Peripheral blood mononuclear cell (primary cell): ENCODE measurements around a stretch of chr9.

- PRO-cap, 8 experiments: no peak in any of the 8 experiments
These were observed 46.6 kb upstream of the MAMDC2 start for GRCh38 chr9:69996987-69997447.

DNA sequence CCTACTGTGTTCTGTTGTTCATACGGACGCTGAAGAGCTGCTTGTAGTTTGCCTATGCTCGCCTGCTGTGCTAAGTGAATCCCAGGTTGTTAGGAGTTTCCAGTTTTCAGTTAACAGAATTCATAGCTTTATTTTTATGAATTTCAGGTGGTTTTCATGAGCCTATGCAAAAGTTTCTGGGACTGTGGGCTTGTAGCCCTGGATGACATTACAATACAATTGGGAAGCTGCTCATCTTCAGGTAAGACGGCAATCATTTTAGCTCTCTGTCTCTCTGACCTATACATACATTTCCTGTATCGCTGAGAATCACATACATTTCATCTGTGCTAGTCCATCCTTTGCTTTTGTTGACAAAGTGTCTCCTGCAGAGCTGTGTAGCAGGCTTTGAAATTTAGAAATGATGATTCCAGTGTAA lies 90.2 kb upstream of the SMC5 start:
- PRO-cap, 8 experiments: no peak in any of the 8 experiments

DNA sequence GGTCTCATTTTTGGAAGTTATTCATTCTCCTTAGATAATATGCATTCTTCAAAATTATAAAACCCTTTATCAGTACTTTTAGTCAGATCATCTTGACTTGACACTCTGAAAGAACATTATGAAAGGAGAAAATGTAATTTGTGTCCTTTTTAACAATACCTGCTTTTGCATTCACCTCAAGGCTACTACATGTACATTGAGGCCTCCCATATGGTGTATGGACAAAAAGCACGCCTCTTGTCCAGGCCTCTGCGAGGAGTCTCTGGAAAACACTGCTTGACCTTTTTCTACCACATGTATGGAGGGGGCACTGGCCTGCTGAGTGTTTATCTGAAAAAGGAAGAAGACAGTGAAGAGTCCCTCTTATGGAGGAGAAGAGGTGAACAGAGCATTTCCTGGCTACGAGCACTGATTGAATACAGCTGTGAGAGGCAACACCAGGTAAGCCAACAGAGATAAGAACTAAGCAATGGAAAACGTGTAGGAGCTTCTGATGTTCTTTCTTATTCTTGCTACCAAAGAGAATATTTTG lies 40.6 kb upstream of the SMC5 start:
- PRO-cap, 8 experiments: no peak in any of the 8 experiments

GRCh38 chr9:70260960-70262019 lies 2.5 kb downstream of the SMC5 start:
- PRO-cap, 8 experiments: peak in 1 of 8 experiments; most common plus-strand start chr9:70262002 (in 1)

GRCh38 chr9:70278334-70278896 lies 19.6 kb downstream of the SMC5 start:
- PRO-cap, 8 experiments: no peak in any of the 8 experiments

- PRO-cap, 8 experiments: no peak in any of the 8 experiments
These were observed 68.9 kb downstream of the SMC5 start for GRCh38 chr9:70327655-70328036.

DNA sequence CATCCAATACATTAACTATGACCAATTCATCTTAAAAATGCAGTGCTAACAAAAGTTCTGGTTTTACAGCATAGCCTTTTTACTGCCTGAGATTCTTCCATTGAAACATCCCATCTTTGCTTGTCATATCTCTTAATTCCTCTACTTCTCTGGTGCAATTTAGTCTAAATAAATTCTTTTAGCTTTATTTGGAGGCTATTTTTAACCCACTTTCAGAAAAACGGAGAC lies 179 bp upstream of the KLF9 start:
- PRO-cap, 8 experiments: no peak in any of the 8 experiments

DNA sequence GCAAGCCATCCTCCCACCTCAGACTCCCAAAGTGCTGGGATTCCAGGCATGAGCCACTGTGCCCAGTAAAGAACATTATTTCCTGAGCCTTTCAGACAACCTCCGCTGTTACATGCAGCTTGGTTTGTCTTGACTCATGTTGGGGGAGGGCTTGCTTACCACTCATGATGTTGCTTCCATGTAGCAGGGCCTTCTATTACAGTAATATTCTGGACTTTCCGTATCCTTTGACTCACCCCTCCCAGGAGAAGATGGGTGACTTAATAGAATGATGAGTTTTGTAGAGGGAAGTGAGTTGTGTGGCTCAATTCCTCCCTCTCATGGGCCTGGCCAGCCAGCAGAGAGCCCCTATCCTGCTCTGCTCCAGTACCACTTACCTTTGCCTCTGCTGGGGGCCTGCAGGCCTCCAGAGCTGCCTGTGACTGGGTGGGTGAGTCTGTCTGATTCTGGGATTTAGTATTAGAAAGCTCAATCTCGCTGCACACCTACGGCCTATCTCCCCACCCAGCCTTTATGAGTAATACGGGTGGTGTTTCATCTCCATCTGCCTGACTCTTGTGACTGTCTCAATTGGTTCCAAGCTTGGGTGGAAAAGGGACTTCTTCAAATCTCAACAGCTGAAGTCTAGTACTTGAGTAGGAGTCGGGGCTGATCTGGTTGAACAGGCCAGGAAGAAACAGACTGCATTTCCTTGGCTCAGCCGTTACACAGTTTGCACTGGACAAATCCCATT lies 52.6 kb upstream of the KLF9 start:
- PRO-cap, 8 experiments: no peak in any of the 8 experiments

DNA sequence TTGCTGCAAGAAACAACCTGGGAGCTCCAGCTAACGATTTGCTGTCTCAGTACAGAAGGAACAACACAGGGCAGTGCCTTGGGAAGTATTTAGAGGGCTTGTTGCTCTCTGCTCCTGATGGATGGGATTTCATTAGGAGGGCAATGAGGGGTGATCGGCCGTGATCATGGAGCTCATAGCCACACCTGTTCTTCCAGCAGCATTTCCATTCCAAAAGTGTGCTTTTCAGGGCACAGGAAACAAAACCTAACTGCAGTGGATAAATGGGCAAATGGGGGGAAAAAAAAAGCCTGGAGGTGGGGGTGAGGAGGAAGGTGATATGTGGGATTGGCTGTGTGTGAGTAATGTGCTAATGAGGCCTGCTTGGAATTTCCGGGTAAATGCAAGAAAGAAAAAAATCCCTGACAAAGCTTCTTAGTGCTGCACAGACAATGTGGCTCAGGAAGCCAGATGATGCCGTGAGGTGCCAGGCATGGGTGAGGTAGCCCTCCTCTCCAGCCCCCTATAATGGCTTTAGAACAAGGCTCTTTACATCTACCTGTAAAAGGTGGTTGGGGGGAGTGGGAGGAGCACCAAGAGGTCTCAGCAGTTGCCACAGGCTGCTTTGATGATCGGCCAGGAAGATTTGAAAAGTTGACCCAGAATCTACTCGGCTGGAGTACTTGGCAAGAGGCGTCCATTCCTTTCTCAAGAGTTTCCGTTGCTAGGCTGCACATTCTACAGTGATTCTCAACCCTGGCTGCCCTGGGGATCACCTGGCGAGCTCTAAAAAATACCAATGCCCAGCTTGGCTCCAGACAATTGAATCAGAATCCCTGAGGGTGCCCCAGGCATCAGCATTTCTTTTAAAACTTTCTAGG lies 139.6 kb upstream of the KLF9 start:
- PRO-cap, 8 experiments: no peak in any of the 8 experiments

- PRO-cap, 8 experiments: no peak in any of the 8 experiments
These were observed 24.7 kb downstream of the TRPM3 start for GRCh38 chr9:71096661-71097201.

- PRO-cap, 8 experiments: no peak in any of the 8 experiments
These were observed 321.8 kb downstream of the CEMIP2 start for GRCh38 chr9:71446153-71447250.

GRCh38 chr9:71638483-71639152 lies 129.7 kb downstream of the CEMIP2 start:
- PRO-cap, 8 experiments: peak in 1 of 8 experiments; most common minus-strand start chr9:71638803 (in 1)

DNA sequence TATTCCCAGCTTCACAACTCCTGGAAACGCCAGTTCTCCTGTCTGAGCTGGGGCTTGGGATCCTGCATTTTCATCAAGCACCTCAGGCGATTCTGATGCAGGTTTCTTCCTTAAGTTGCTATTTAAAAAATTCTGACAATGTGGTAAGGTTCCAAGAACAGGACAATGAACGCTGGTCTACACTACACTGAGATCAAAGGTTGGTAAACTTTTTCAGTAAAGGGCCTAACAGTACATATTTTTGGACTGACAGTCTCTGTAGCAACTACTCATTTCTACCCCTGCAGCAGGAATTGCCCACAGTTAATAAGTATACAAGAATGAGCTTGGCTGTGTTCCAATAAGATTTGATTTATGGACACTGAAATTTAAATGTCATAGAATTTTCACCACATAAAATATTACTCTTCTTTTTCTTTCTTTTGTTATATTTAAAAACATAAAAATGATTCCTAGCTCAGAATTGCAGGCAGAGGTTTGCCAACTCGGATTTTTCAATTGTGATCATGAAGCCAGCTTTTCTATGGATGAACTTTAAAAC lies 87.6 kb downstream of the CEMIP2 start:
- PRO-cap, 8 experiments: no peak in any of the 8 experiments

GRCh38 chr9:71746129-71746849 lies 22.0 kb downstream of the CEMIP2 start:
- PRO-cap, 8 experiments: peak in 1 of 8 experiments; most common minus-strand start chr9:71746506 (in 1)

DNA sequence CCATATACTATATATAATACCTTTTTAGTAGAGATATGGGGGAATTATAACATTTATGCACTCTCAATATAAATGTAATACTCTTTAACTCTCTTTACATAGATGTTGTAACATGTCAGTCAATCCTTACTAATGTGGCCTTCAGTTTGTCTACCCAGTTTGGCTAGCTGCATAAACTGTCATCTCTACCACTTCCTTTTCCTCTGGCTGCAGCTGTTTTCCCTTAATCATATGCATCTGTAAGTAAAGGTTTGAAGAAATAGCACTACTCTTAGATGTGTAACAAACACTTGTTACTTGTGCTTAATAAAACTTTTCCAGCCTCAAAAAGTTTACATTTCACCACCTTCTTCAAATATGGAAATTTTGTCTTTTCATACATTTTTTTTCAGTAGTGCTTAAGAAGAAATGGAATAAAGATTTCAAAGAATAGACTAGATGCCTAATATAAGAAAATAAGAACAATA lies 13.3 kb downstream of the ABHD17B start:
- PRO-cap, 8 experiments: no peak in any of the 8 experiments

DNA sequence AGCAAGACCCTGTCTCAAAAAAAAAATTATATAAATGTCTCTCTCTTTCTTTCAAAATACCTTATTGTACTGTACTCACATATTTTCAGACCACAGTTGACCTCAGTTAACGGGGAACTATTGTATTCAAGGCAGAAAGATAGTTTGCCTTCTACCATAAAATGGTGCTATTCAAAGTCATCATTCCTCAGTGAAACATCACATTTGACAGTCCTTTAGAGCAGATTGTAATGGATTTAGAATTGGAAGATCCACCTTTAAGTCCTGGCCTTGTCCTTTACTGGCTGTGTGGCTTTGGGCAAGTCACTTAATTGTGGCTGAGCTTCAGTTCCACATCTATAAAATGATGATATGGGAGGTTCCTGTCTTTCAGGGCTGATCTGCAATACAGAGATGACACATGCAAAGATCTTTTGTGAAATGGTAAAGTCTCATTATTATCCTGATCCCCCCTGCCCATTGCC lies 58.4 kb downstream of the ZFAND5 start:
- PRO-cap, 8 experiments: no peak in any of the 8 experiments

- PRO-cap, 8 experiments: peak in 5 of 8 experiments; most common minus-strand start chr9:72355593 (in 5)
These were observed 9.7 kb downstream of the ZFAND5 start for GRCh38 chr9:72355305-72355763.

- PRO-cap, 8 experiments: no peak in any of the 8 experiments
These were observed 66.2 kb upstream of the TMC1 start for GRCh38 chr9:72455089-72455704.

DNA sequence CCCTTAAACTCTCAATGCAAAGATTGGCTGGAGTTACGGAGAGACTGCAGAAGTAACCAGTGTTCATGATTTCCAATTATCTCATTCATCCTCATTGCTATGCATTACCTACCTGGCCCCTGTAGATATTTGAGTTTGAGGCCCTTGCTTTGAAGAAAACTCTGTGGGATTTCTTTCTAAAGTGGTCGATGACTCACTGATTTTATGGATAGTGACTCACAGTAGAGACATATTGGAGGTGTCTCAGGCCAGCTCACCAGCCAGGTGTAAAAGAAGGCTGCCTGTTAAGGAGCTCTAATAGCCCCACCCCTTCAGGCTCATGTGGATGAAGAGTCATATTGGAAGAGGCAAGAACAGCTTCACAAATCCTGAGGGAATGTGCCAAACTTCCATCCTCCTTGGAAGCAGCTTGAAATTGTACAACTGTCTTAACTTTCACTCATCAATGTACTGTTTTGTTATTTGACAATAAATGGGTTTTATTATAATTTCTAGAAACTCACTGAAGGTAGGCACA lies 44.4 kb upstream of the TMC1 start:
- PRO-cap, 8 experiments: no peak in any of the 8 experiments

DNA sequence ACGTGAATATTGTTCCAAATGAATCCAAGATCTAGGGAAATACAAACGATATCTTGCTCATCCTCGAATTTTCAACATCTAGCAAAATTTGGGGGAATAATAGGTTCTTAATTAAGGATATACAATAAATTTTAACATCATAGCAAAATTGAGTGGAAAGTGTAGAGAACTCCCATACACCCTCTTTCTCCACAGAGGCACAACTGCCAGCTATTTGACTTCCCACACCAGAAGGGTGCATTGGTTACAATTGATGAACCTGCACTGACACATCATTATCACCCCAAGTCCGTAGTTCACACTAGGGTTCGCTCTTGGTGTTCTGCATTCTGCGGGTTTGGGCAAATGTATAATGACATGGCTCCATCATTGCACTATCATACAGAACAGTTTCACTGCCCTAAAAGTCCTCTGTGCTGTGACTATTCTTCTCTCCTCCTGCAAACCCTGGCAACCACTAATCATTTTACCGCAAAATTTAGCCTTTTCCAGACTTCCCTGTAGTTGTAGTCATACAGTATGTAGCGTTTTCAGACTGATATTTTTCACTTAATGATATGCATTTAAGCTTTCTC lies 45.8 kb upstream of the ALDH1A1 start:
- PRO-cap, 8 experiments: no peak in any of the 8 experiments